AG09319 (cell line): ENCODE measurements around the genes DUSP6 and LUM.

DNA sequence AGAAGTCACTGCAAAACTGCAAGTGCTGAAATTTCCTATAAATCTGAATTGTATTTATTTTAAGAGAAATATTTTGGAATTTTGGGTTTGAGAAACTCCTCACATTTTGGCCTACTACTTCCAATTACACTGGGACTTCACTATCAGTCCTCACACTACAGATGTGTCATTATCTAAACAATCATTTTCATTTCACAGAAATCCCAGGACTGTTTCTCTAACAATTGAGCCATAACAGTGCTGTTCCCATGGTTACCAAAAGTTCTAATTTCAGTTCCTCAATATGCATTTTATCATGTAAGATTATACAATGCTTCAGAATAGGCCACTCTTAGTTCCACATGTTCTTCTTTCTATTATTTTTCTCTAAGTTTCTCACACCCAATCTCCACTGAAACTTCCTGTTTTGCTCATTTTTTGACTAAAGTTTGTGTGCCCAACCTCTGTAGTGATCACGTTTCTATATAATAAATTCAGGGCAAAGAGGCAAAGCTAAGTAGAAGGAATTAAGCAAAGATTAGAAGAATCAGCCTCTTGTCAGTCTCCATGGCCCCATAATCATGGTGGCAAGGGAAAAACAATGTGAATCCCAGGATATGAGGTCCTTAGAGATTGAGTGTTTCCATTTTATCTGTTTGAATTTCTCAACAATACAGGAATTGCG lies 185.8 kb downstream of the DUSP6 start:
- RRBS: no CpG with 5 or more reads among the region's 2 CpGs

DNA sequence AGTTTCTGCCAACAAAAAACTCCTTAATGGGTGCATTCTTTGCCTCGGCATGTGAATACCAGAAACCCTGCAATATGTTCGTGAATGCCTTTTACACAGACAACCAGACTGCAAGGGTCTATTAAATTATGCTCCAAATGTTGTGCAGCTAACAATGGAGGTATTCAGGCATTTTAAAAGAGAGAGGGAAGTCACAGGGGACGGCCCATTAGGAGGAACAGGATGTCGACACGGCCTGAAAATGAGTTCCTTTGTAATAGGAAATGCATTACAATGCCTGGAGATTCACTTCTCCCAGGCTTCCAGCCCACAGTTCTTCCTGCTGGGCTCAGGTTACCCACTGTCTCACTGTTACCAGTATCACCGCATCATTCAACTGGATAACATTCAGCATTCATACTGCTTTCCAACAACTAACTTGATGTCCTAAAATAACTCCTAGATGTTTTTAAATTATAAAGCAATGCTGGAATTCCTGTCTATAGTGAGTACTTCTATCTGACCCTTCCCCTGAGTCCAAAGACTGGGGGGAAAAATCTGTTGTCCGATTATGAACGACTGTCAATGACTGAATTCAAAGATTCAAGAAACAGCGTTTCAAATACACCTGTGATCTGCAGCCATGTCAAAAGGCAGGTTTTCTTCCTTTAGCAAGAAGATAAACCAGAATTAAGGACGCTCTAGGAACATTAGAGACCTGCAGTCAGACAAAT lies 2.4 kb downstream of the DUSP6 start:
- RRBS: no CpG with 5 or more reads among the region's 10 CpGs

GRCh38 chr12:89352136-89352574 lies at the start of gene DUSP6:
TSS of gene DUSP6 (minus strand) at chr12:89352501.
- RRBS: under 1% methylated on average over 3 of the region's 23 CpGs

DNA sequence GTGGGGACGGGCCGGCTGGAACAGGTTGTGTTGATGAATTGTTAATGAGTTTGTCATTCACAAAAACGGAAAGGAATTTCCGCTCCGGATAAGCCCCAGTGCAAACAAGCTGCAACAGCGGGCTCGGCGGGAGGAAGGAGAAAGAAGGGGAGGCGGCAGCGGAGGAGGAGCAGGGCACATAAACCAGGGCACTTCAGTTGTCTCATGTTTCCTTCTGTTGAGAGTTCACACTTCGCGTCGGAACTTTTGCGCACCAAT lies 203 bp upstream of the DUSP6 start:
- RRBS: 3% methylated on average over 2 of the region's 14 CpGs

DNA sequence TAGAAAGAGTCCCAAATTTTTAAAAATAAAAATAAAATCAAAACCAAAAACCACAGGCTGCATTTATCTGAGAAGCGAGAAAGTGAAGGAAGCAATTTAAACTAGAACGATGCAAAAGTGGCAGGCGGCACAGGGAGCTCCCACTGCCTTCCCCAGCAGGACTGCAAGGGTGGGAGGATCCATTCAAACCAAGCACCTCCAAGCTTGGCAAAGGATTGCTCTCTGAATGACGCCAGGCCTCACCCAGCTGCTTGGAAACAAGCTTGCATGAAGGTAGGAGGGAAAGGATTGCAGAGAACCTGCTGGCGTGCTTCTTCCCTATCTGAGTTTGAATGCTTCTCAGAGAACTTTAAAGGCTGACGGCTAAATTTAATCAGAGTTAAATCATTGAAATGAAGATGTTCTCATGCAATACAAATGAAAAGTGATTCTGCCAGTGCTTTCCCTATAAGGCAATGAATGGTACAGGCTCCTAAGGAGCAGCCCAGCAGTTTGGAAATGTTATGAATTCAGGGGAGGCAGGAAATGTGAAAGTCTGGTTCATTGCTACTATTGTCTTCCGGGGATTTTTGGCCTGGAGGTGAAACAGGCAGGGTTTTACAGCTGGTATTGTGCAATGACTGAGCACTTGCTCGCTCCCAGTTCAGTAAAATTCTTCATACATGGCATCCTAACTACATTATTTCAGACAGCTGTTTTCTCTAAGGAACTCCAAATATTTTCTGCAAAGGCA lies 31.8 kb upstream of the DUSP6 start:
- RRBS: no CpG with 5 or more reads among the region's 8 CpGs

GRCh38 chr12:89438799-89439478 lies 85.7 kb downstream of the GALNT4 start:
- RRBS: no CpG with 5 or more reads among the region's 7 CpGs

DNA sequence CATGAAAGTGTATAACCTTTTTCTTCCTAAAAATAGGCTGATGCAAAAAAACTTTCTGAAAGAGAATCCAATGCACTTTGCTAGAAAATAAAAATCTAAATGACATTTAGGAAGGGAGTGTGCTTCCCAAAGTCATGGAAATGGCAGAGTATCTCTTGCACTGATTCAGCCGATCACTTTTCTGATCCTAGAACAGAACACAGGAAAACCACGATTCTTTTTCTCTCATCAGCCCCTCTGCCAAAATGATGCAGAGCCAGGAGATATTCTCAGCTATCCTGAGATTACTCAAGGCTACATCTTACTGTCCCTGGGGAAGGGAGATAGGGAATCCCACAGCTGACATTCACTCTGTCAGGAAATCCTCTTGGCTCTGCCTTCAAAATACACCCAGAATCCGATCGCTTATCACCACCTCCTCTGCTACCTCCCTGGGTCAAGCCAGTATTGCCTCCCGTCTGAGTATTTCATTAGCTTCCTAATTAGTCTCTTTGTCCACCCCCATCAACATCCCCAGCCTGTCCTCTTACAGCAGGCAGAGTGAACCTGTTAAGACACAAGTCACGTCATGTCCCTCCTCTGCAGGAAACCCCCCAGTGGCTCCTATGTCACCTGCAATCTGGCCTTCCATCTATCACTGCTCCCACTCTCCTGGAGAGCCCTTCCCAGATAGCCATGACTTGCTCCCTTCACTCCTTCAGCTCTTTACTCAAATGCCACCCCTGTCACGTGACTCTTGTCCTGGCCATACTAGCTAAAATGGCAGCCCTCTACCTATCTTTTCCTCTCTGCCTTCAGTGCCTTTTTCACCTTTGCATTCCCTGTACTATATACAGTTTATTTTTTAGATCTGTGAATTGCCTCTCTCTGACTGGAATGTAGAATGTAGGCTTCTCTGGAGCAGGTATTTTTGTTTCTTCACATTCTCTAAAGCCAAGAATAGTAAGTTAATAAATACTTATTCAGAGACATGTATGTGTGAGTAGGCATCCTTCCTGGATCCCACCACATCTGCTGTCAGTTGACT lies 70.4 kb downstream of the GALNT4 start:
- RRBS: no CpG with 5 or more reads among the region's 7 CpGs

- RRBS: no CpG with 5 or more reads among the region's 7 CpGs
Observed at GRCh38 chr12:89528170-89528917, 2.5 kb upstream of the POC1B start.

DNA sequence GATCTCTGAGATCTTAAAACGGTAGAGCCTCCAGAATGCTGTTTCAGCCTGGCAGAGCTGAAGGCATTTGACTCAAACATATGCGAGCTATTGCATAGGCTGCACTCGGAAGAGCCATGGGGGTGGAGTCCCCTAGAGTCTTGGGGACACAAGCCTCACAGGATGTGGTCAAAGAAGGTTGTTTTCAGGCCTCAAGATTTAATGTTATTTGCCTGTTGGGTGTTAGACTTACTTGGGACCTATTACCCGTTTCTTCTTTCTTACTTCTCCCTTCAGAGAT lies 172.1 kb upstream of the ATP2B1 start:
- RRBS: no CpG with 5 or more reads among the region's 4 CpGs

- RRBS: 96% methylated on average over 4 of the region's 27 CpGs
Observed at GRCh38 chr12:89919403-89919972, 210.8 kb upstream of the ATP2B1 start.

DNA sequence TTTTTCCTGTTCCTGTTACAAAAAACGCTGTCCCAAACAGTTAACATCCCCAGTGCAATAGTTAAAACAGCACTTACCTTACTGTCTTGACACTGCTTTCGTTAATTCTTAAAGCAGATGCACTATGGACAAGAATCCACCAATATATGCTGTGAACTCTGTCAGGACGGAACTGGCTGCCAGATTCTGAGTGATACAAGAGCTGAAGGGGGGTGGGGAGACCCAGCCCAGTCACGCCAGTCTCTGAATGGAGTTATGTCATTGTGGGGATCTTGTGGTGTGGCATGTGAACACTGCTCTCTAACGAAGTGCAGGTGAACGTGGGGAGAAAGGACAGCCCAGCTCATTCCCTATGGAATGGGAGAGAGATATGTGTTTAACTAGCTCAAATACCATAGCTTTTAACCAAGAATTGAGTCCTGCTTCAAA lies at the start of gene LUM:
LUM (minus strand) TSS at position 174 of the 429 bp plus-strand sequence.
- RRBS: no CpG with 5 or more reads among the region's 6 CpGs

GRCh38 chr12:91171365-91172070 lies 11.1 kb downstream of the DCN start:
- RRBS: no CpG with 5 or more reads among the region's 2 CpGs

- RRBS: no CpG with 5 or more reads among the region's 3 CpGs
Observed at GRCh38 chr12:91181018-91181658, 1.5 kb downstream of the DCN start.

- RRBS: no CpG with 5 or more reads among the region's 4 CpGs
Observed at GRCh38 chr12:91216733-91217384, 34.2 kb upstream of the DCN start.

DNA sequence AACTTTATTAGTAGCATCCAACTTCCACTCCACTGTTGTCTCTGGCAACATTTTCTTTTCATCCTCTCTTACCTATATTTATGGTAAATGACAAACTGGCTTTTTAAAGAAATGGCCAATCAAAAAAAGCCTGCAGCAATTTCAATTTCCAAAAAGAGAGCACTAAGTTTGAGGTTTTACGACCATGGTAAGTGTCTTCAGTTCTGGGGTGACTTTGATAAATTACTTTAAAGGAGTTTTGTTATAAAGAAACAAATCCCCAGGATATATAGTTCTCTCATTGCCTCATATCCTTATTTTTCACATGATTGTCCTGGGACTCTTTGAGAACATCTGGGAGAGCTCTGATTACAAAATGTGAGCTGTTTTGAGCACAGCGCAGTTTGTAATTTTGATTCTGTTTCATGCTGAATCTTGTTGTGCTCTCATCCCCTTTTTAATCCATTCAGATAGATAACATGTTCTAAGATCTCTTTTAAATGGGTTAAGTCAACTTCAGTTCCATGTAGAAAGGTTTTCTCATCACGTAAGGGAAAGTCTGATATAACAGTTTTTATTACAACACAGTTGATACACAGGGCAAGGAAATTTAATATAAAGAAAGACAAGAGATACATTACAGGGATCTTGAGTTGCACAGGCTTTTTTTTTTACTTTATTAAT lies 67.7 kb upstream of the DCN start:
- RRBS: no CpG with 5 or more reads among the region's 3 CpGs

GRCh38 chr12:91552046-91552513 lies 369.5 kb upstream of the DCN start:
- RRBS: no CpG with 5 or more reads among the region's 9 CpGs

DNA sequence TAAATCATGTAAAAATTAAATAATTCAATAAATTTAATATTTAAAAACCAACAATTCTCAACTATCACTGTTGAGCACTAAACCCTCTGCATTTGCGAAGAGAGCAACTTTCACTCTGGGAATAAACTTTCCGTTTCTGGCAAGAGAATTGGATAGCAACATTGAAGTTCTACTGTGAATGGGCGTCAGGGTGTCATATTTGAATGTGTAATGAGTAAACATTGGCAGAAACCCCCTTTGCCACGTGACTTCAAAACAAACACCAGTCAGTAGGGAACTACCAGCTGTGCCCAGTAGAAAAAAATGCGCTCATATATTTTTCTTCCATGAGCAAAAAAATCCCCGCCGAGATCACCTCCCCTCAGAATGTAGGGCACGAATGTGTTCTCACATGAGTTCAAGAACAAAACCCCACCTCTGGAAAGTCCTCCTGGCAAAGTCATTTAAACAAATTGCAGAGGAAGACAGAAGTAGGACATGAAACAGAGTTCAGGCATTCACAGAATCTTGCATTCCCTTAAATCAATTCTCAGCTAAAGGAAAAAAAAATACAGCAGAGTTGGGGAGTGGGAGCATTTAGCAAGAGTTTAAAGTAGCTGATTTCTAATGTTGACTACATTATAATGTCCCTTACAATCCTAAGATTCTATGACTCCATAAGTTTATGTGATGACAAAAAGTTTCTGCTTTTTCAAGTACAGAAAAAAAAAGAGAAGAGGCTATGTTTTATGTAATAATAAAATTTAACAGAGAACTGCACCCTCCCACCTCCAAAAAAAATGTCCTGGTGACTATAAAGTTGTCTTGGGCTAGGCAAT lies 80.5 kb downstream of the BTG1 start:
- RRBS: no CpG with 5 or more reads among the region's 8 CpGs

DNA sequence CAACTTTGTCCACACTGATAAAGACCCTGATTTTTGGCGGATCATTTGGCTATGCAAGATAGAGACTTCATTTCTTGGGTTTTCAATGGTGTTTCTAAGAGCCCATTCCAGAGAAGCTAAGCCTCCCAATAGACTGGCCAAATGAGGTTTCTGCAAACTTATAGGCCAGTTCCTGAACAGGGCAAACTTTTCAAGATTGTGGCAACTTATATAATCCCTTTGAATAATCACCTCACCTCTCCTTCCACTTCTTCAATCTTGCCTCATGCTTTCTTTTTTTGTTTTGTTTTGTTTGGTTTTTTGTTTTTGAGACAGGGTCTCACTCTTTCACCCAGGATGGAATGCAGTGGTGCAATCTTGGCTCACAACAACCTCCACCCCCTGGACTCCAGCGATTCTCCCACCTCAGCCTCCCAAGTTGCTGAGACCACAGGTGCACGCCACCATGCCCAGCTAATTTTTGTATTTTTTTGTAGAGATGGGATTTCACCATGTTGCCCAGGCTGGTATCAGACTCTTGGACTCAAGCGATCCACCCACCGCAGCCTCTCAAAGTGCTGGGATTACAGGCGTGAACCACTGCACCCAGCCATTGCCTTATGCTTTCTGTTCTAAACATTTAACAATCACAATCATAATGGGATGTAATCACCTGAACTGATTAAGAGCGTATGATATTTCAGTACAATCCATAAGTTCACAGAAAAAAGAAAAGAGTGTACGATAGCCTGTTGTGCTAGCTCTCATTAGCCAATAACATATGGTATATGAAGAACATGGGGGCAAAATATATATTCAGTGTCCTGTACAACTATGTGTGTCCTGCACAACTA lies 54.4 kb downstream of the BTG1 start:
- RRBS: no CpG with 5 or more reads among the region's 8 CpGs

- RRBS: no CpG with 5 or more reads among the region's 3 CpGs
Observed at GRCh38 chr12:92098971-92099590, 46.6 kb downstream of the BTG1 start.

DNA sequence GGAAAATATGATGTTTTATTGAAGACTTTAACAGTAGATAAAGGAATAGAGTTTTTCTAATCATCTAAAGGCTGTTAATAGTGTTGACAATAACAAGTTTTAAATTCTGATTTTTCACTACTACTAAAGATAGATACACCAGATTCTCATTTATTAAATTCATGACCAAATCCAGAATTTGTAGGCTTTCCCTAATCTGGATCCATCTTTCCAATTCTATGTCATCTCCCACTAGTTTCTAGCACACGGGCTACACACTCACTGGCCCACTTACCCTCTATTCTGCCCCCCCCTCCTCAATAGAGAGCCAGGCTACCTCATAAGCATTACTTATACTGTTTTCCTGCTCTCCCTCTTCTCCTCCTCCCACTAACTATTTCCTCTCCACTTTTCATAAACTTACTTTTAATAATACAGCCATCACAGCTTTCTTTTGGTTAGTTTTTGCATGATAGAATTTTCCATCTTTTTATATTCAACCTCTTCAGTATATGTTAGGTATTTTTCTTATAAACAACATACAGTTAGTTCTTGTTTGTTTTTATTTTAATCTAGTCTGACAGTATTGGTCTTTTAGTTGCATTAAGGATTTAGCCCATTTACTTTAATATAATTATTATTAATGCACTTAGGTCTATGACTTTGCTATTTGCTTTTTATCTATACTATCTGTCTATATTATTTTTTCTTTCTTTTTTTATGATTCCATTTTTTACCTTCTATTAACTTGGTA lies 32.3 kb downstream of the BTG1 start:
- RRBS: no CpG with 5 or more reads among the region's 1 CpG